GM12891 (cell line): ENCODE measurements around the gene ATG7.

GRCh38 chr3:10003054-10003859 is 16.6 kb upstream of the EMC3 start:
- RRBS, result no CpG with 5 or more reads among the region's 10 CpGs

DNA sequence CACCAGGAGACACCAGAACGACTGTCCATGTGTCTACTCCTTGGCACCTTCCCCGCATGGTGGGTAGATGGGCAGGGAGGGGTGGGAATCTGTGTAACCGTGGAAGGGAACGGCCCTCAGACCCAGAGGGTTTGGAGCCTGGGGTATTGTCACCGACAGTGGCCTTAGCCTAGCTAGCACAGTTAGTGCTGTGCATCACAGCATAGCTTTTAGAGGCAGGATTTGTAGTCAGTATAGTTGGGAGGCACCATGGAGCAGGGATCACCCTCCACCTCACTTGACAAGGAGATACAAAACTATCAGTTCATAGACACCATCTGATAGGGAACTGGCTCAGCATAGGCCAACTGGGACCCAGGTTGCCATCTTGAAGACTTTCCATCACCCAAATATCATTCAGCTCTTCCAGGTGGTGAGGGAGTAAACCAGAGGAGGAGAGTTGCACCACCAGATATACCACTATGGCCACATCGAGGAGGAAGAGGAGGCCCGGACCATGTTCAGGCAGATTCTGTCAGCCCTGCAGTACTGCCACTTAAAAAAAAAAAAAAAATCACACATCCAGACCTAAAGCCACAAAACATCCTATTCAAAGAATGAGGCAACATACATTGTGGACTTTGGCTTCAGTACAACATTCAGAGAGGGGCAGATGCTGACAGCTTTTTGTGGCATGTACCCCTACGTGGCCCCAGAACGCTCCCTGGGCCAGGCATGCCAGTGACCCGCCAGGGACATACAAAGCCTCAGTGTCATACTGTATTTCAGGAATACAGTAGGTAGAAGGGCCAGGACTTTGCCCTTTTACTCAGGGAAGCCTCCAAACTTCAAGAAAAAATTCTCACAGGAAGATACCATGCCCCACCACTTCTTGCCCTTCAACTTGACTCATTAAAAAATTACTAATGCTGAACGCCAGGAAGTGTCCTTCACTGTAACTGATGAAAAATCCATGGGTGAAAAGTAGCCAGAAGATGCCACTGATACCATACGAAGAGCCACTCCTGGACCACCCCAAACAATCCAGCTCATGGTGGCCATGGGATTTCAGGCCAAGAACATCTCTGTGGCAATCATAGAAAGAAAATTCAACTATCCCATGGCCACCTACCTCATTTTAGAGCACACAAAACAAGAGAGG is 18.4 kb upstream of the EMC3 start:
- RRBS, result no CpG with 5 or more reads among the region's 12 CpGs

- RRBS, result no CpG with 5 or more reads among the region's 1 CpG
These were observed 22.4 kb downstream of the FANCD2OS start for GRCh38 chr3:10085761-10085984.

DNA sequence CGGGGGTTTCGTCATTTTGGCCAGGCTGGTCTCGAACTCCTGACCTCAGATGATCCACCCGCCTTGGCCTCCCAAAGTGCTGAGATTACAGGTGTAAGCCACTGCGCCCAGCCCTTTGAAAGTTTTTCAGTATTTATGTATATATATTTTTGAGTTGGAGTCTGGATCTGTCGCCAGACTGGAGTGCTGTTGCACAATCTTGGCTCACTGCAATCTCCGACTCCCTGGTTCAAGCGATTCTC is 1.7 kb downstream of the VHL start:
- RRBS, result no CpG with 5 or more reads among the region's 8 CpGs

DNA sequence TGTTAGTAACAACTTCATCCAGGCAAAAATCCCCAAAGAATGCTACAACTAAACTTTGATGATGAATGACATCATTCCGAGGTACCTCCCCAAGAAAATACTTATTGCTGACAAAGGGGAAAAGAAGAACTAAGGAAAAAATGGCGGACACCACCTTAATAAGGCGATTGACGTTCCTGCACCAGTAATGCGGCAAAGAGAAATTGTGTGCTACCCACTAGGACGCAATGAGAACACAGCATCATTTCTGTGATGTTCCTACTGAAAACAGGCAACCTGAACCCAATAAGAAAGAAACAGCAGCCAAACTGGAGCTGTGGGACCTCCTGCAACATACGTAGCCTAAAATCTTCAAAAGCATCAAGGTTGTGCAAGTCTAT is 78.1 kb upstream of the SLC6A11 start:
- RRBS, result no CpG with 5 or more reads among the region's 7 CpGs

GRCh38 chr3:10988049-10988406 is 4.5 kb upstream of the SLC6A1 start:
- RRBS, result no CpG with 5 or more reads among the region's 7 CpGs

DNA sequence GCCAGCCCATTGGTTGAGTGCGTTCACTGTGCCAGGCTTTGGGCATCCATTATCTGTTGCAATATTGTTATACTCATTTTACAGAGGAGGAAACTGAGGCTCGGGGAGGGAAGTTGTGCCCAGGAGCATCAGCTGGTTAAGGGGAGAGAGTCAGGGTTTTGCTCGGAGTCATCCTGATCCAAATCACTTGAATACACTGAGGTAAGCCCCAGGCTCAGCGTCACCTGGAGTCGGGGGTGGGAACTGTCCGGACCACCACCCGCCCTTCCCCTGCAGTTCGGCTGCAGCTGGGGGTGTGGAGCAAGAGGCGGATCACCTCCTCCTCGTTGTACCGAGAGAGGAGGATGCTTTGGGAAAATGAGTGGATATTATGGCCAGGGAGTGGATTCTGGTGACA is 636 bp downstream of the HRH1 start:
- RRBS, result no CpG with 5 or more reads among the region's 11 CpGs

- RRBS, result 2% methylated on average over 21 of the region's 54 CpGs
These were observed at the start of gene ATG7 for GRCh38 chr3:11271861-11272918. Gene ATG7, plus strand, starts transcription at chr3:11272397.

GRCh38 chr3:11272919-11273196 is 661 bp downstream of the ATG7 start:
- RRBS, result no CpG with 5 or more reads among the region's 7 CpGs

DNA sequence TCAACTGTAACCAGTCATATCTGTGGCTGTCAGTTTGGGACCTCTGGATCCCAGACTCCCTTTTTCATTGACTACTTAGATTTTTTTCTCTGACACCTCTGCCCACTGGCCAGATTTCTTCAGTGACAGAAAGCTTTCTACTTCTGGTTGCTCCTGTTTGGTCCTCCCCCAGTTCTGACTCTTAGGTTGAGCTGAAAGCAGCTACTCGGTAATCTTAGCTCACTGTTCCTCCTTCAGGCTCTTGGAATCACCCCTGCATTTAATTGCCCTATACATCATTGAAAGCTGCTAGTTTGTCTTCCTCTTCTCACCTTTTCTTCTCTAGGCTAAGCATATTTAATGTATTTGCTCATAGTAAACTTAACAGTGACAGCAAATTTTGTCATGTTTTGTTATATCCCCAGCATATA is 1.0 kb downstream of the ATG7 start:
- RRBS, result no CpG with 5 or more reads among the region's 1 CpG

DNA sequence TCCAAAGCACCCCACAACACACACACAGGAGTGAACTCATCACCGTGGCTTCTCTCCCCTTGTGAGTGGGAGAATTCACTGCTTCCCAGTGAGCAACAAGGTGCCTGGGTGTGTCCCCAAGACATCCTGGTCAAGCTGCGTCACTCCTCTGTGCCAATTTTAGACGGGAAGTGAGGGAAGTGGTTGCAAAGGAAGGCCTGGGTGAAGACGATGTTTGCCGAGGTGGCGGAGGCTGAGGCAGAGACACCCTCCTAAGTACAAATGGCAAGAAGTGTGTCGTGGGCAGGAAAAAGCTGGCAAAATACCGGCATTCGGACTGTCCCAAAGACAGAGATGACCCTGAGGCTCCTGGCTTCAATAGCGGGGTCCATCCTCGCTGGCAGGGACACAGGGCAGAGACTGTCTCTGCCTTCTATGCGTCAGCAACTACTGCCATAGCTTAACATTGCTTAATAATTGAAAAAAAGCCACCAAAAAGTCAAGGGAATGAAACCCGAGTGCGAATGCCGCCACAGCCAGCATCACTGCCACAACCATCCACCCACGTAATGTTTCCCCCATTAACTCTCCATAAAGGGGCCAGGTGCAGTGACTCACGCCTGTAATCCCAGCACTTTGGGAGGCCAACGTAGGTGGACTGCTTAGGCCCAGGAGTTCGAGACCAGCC is 72.8 kb downstream of the VGLL4 start:
- RRBS, result no CpG with 5 or more reads among the region's 19 CpGs

DNA sequence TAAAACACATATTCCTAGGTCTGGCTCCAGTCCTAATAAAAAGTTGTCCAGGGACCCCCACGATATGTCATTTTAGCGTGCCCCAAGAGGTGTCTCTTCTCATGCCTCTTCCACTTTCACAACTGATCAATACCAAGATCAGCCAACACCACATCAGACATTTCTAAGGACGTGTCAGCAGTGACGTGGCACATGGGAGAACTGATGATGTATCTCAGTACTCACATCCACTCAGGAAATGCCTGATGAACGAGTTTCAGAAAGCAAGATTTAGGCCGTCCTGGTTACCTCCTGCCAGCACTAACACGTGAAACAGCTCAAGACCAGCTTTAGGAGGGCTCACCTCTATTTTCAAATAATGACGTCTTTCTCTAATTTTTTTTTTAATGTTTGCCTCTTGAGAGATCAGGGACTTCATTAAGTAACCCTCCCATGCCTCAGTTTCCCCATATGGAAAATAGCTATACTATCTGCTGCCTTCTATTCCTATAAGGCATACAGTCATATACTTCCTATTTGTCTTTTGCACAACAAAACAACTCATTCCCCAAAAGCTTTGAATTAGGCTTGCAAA is 19.5 kb downstream of the VGLL4 start:
- RRBS, result no CpG with 5 or more reads among the region's 8 CpGs

GRCh38 chr3:11625790-11625994 is 18.0 kb downstream of the VGLL4 start:
- RRBS, result no CpG with 5 or more reads among the region's 3 CpGs

DNA sequence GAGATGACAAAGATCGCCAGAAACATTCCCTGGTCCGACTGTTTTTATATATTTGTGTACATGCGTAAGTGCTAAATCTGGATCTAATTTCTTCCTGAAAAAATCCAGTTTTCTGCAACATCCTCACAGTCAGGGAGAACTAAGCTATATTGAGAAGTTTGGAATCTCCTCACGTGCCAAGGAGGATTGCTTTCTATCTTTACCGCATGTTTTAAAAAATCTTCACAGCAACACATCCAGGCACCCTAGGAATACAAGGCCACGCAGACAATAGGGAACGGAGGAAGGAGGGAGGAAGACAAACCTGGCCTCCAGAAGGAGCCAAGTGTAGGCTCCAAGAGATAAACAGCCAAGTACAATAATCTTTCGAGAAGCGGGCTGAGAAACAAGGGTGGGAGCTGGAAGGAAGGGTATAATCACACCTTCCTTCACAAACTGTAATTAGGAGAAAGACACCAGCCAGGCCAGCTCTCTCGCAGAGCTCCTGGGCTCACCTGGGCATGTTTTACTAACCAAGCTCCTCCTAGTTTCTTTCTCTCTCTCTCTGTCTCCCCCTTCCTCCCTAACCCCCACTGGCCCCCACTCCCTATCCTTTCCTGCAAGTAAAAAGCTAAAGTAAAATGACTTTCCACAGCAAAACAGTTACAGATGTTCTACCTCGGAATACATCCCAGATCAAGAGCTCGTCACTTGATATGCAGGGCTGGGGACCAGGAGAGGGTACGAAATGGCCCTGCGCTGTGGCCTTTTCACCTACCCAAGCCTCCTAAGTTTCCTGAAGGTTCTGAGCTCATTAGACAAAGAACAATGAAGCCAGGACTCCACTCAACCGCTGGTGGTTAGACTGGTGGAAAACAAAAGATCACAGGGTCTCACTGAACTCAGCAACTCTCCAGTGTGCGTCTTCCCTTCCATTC is 5.5 kb downstream of the VGLL4 start:
- RRBS, result no CpG with 5 or more reads among the region's 16 CpGs

GRCh38 chr3:11720072-11721055 is 76.6 kb upstream of the VGLL4 start:
- RRBS, result 2% methylated on average over 34 of the region's 89 CpGs

GRCh38 chr3:11817013-11817511 is 29.6 kb downstream of the TAMM41 start:
- RRBS, result no CpG with 5 or more reads among the region's 7 CpGs

DNA sequence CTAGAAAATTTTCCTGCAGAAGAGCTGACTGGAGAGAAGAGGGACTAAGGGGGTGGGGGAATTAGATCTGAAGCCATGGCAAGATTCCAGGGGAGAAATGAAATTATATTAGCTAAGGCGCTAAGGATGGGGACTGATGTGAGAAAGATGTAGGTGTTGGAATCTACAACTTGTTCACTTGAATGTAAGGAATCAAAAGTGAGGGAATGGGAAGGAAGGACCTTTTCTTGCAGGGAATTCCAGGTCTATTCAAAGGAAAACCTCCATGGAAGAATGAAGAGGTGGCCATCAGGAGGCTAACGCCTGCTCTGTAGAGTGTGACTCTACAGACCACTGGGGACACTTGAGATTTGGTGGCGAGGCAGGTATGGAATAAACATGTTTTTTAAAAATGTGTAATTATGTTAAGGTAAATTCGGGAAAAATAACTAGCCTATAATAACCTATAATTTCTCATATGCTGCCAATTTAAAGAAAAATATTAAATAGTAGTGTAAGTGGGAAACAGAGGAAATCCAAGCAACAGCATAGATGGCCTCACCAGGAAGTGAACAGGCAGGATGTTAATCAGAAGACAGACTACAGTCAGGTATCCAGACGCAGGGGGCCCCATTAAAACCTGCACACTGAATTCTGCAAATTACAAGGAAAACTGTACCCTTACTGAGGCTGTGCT is 1.4 kb downstream of the TAMM41 start:
- RRBS, result no CpG with 5 or more reads among the region's 5 CpGs

DNA sequence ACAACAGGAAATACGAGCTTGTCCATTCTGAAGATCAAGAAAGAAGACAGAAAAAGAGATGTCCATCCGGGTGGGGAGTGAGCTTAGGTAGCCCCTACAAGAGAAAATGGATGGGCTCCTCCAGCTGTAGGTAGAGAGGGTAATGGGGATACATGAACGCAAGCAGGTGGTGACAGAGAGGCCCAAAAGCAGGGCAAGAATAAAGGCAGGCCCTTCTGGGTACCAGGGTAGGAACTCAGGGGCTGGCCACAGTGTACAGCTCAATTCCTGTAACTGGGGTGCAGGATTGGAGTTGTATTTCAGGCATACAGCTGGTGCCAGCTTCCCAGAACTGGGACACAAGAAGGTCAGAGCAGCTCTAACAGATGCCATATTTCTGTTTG is 15.8 kb downstream of the TIMP4 start:
- RRBS, result no CpG with 5 or more reads among the region's 3 CpGs

GRCh38 chr3:12149333-12149882 is 9.3 kb downstream of the TIMP4 start:
- RRBS, result no CpG with 5 or more reads among the region's 4 CpGs

- RRBS, result no CpG with 5 or more reads among the region's 6 CpGs
These were observed 3.9 kb downstream of the TIMP4 start for GRCh38 chr3:12154801-12155229.